ENCODE results near the gene SMPD2.

DNA sequence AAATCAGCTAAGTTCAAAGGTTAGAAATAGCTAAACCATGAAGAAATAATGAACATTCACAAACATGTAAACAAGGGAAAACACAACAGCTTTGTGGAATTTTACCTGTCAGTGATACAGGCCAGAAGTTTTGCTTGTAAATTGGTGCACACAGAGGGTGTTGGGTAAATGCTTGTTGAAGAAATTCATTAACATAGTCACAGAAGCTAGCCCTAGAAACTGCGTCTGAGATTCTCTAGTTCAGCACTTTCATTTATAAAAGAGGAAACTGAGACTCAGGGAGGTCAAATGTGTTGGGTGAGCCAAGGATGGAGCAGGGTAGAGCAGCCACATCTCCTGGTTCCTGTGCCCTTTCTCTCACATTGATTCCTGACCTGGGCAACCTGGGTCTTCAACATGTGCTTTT, 14.4 kb upstream of the FOXO3 start:
- RRBS, result no CpG with 5 or more reads among the region's 1 CpG

DNA sequence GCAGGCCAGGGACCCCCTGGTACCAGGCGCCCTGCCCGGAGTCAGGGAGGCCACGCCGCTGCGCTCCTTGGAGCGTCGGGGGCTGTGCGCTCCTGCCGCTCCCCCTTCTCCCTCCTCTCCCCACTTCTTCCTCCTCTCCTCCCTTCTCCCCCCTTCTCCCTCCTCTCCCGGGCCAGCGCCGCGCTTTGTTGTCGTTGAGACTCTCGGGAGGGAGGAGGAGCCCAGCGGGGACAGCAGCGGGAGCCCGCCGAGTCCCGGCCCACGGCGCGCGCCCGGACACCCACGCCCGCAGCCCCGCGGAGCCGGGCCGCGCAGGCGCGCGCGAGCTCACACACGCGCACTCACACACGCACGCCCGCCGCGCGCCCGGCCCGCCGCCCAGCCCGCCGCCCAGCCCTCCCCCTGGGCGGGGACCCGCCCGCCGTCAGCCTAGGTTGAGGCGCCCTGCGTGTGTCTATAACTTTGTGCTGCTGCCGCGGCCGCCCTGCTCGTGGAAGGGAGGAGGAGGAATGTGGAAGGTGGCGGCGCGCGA, 1.3 kb upstream of the FOXO3 start:
- RRBS, result 1% methylated on average over 28 of the region's 63 CpGs

- RRBS, result no CpG with 5 or more reads among the region's 7 CpGs
These were observed 3.4 kb downstream of the FOXO3 start for GRCh38 chr6:108563710-108564882.

DNA sequence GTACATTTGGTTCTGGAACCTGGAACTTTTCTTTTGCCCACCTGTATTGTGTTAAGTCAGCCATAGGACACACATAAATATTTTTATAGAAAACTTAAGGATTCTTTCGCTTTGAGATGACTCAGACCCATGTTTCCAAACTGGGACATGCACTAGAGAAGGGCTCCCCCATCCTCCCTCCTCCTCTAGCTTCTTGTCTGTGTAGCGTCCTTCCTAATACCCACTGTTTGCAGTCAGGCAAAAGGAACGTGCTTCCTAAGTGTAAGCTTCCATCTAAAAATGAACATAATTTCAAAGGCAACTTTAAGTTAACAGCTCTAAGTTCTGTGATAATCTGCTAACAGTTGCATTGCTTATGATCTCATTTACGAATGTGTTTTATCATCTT, 27.1 kb downstream of the FOXO3 start:
- RRBS, result no CpG with 5 or more reads among the region's 4 CpGs

DNA sequence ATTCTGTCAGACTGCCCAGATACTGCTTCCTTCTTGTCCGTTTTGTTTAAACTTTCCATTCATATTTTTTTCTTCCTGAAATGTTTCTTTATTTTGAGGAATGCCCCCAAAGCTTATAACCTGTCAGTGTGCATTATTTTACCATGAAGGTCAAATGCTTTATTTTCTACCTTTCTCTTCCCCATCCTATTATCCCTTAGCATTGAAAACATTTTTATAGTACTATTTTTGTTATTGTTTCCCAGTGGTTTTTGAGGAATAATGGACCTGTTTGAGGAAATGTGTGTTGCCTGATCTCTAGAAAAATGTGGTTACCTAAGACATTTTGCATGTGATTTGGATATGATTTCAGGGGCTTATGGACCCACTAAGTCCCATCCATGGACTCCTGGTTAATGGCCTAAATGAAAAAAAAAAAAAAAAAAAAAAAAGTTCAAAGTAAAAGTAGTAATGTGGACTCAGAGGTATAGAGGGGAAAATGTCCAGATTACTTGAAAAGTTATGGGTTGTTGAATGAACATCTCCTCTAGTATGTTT, 35.3 kb downstream of the FOXO3 start:
- RRBS, result no CpG with 5 or more reads among the region's 1 CpG

GRCh38 chr6:108597943-108598773, 37.4 kb downstream of the FOXO3 start:
- RRBS, result no CpG with 5 or more reads among the region's 3 CpGs

DNA sequence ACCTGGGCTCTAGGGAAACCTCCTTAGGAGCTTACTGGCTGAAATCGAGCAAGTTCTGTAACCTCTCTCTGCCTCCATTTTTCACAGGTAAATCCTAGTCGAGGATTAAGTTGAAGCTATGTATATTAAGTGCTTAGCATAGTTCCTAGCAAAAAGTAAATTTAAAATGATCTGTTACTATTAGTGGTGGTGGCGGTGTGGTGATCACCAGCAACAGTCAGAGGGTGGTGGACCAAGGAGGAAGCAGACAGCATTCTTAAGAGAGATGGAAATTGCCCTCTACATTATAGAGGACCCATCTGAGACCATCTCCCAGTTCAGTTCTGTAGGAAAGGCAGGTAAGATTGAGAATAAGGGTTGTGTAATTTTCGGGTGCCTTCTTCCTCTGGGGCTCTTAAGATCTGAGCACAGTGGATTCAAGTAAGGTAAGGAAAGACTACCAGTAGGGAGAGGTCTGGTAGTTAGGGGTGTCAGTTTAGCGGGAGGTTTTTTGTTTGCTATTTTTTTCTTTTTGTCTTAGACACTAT, 68.3 kb downstream of the FOXO3 start:
- RRBS, result no CpG with 5 or more reads among the region's 5 CpGs

DNA sequence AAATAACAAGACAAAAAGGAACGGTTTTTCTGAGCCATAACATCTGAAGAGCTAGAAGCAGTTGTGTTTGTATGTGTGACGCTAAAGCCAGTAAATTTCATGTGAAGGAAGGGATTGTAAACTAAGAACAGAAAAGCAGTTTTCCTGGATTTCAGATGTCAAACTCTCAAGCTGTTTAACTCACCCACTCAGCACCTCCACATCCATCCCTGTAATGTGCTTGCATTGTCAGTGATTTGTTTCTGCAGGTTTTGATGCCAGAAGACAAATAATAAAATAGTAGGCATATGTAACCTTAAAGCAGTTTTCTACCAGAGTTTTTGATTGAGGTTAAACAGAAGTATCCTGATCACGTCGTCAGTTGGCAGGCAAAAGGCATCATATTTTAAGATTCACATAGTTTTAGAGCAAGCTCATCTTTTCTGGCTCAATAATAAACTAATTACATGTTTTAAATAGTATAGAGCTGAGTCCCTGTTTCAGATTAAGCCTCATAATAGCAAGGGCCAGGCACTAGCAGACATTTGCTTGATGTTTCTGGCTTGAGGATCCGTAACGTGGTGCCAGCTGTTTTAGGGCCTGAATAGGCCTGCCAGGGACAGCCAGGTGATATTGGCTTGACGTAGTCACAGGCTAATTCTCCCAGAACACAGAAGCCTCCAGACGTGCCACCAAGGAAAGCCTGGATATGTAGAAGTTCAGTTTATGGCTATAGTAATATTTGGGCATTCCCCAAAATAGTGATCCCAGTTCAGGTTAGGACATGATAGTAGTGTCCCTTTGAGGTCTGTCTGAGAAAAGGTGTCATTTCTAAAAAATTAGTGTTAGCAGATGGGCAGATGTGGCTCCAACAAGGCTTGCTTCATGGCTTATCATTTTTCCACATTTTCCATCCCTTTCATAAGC, 91.0 kb downstream of the FOXO3 start:
- RRBS, result no CpG with 5 or more reads among the region's 8 CpGs

GRCh38 chr6:108839281-108839703, 8.9 kb upstream of the ARMC2 start:
- RRBS, result no CpG with 5 or more reads among the region's 7 CpGs

GRCh38 chr6:108960493-108961283, 112.5 kb downstream of the ARMC2 start:
- RRBS, result no CpG with 5 or more reads among the region's 16 CpGs

DNA sequence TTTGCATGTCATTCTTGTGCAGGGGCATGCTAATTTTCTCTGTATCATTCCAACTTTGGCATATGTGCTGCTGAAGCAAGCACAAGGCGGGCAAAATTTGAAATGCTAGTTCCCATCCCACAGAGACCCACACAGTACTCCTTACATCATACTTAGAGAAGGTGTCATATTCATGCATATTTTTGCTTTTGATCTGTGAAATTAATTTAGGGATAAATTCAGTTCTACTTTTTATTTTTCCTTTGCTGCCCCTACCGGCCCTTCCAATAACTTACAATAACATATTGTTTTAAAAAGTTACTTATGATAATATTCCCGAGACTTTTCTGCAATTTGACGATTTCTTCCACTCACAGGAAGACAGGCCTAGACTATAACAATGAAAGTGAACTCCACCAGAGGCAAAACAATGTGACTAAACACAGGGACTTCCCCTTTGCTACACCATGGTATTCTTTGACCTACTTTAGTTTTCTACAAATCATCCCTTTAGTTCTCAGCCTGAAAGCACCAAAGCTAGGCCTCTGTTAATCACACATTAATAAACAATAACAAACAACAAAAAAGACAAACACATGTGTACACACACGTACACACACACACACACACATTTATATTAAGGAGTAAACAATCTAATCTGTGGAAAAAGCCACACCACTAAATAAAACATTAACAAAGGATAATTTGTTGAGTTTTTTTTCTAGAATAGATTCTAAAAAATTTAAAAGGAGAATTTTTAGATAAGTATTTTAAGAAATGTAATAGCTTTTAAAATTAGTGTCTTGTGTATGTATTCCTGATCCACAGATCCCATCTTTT, 34.9 kb downstream of the SESN1 start:
- RRBS, result no CpG with 5 or more reads among the region's 5 CpGs

GRCh38 chr6:109067464-109068085, 27.1 kb downstream of the SESN1 start:
- RRBS, result no CpG with 5 or more reads among the region's 3 CpGs

DNA sequence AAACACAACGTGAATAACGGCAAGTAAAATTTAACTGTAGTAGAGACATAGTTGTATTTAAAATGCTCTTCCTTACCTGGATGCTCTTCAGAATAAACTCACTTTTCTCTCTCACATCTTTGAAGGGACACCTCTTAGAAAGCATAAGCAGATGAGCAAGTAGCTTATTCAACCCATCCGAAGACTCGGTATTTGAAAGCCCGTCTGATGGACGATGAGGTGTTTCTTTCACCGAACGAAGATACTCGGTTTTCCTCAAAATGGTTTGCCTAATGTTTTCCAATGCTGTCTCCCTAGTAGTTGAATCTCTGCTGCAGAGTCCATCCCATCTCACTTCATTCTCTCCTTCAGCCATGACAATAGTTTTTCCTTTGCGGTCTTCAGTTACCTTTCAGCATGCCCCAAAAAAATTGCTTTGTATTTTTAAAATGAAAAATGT, 908 bp downstream of the SESN1 start:
- RRBS, result no CpG with 5 or more reads among the region's 10 CpGs

DNA sequence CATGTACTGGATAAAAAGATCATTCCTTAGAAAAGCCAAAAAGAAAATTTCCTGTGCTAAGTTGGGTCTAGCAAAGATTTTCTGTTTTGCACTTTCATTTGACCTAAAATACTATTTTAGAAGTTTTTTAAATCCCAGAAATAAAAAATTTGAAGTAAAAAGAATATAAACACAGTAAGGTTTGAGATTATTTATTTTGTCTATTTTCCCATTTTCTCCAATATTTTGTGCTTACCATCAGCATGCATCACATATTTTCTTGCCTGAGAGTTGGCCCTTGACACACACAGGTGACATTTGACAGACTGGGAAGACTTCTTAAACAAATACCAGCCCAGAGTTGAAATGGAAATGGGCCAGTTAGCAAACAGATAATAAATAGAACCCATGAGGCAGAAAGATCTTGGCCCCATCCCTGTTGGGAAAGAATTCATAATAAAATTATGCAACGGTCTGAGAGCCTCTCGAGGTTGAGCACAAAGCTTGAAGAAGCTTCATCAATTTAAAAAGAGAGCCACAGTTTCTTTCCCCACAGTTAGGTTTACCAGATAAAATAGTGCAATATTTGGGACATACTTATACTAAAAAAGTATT, 130.1 kb downstream of the CD164 start:
- RRBS, result no CpG with 5 or more reads among the region's 2 CpGs

GRCh38 chr6:109255837-109256569, 126.3 kb downstream of the CD164 start:
- RRBS, result no CpG with 5 or more reads among the region's 3 CpGs

DNA sequence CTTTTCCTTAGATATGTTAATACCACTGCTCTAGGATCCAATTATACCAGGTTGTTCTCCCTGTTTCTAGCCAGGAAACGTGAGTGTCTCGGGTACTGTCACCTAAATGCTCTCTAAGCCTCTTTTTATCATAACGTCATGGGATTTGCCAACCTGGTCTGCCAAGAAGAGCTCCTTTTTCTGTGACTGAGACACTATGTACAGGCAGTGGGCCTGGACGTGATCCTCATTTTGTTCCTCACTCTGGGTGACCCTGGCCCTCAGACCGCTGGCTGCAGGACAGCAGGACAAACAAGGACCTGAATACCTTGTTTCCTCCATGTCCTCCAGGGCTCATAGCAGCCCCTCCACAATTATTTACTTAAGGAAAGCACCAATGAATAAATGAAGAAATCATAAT, 69.1 kb downstream of the CD164 start:
- RRBS, result no CpG with 5 or more reads among the region's 5 CpGs

DNA sequence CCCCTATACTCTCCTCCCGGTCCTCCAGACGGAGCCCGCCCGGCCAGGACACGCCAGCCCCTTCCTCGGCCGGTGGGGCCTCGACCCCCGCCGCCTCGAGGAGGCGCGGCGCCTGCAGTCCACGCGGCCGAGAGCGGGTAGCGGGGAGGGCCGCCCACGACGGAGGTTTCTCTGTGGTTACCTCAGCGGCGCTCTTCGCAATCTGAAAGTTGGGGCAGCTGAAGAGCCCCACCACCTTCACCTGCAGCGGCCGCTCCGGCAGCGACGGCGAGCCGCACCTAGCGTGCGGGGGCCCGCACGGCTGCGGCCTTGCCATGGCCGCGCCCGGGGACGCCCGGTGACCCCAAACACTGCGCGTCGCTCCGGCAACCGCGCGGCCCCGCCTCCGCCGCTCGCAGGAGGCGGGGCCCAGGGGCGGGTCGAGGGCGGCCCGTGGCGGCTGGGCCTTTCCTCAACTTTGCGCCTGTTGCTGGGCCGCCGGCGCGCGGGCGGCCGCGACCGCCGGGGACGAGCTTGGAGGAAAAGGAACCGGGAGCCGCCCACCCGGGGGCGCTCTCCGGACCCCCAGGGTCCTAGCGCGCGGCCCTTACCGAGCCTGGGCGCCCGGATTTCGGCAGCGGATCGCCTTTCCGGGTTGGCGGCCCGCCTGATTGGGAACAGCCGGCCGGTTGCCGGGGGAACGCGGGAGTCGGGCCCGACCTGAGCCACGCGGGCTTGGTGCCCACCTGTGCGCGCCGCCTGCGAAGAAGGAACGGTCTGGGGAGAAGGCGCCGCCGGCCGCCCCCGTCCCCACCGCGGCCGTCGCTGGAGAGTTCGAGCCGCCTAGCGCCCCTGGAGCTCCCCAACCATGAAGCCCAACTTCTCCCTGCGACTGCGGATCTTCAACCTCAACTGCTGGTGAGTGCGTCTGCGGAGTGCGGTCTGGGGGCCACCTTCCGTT, at the start of gene SMPD2:
TSS of gene SMPD2 (plus strand) at position 450 of the 940 bp plus-strand sequence.
- RRBS, result 1% methylated on average over 25 of the region's 120 CpGs

GRCh38 chr6:109453812-109455007, 1.4 kb downstream of the MICAL1 start:
- RRBS, result 7% methylated on average over 1 of the region's 29 CpGs

DNA sequence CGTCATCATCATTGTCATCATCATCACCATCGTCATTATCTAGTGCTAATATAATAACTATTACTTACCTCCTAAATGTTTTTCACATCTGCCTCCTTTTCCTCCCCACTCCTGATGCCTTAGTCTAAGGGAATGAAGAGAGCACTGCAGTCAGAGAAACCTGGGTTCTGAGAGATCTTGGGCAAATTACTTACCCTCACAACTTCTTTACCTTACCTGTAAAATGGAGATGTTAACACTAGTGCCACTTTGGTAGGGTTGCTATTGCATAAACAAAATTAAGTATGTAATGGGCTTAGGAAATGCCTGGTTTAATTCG, 811 bp upstream of the ZBTB24 start:
- RRBS, result no CpG with 5 or more reads among the region's 3 CpGs

Data from Jurkat, Clone E6-1 (cell line).